Panc1 (cell line): ENCODE results near the gene WDR26.

GRCh38 chr1:223750656-223751090 lies 38.3 kb downstream of the CAPN2 start:
- RRBS, 2 experiments, result no CpG with 5 or more reads among the region's 10 CpGs

DNA sequence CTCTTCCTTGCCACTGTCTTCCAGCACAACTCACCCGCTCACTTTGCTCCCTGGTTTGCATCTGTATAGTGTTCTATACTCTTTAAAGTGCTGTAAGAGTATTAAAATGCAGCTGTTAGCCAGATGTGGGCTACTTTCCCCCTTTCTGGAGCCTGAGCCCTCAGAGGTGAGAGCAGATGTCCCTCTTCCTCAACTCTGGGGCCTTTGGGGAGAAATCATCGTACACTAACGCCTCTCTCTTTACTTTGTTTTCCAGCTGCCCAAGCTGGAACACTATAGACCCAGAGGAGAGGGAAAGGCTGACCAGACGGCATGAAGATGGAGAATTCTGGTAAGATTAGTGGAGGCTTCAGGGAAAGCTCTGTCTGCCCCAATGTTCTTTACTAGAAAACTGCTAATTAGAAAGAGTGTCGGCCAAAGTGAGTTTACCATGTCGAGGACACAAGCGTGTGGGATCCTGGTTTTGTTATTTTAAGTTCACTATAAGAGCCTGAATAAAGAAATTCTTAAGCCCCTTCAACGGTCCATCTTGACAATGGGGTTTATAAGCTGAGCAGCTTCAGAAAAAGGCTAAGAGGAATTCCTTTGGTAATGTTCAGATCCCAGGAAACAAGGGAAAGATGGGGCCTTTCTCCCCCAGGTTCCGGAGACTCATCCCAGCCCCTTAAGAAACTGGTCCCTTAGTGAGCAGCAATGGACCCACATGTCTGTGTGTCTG lies 39.6 kb downstream of the CAPN2 start:
- RRBS, 2 experiments, result no CpG with 5 or more reads among the region's 9 CpGs

DNA sequence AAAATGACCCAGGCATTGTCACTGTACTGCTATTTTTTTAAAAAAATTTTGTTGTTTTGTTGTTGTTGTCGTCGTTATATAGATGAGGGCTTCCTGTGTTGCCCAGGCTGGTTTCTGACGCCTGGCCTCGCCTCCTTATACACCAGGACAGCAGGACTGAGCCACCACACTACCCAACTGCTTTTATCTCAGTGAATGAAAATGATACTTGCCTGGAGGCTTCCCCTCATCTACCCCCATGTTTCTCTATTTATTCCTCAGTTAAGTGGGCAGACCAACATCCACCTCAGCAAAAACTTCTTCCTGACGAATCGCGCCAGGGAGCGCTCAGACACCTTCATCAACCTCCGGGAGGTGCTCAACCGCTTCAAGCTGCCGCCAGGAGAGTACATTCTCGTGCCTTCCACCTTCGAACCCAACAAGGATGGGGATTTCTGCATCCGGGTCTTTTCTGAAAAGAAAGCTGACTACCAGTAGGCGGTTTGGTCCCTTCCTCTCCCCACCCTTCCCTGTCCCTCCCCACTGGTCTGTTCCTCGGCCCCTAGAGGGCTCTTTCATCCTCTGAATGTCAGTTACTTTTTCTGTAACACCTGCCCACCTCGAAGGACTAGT lies 46.8 kb downstream of the CAPN2 start:
- RRBS, 2 experiments, result 96 to 97% methylated on average over 5 of the region's 17 CpGs

DNA sequence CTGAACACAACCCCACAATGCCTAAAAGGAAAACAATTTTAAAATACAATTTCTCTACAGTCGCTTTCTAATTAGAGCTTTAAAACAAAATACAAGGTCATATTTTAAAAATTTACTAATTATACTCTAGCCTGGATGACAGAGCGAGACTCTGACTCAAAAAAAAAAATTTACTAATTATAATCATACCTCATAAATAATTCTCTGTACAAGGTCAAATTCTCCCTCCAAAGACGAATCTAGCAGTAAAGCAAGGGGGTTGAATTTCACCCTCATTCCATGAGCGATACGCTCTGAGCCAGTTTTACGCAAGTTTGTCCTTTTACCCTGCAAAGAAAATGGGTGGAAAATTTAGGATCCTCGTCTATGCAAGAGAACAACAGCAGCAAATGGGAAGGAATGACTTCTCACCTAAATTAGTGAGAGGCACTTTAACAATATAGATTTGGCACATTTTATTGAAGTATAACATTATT lies 52.6 kb downstream of the TP53BP2 start:
- RRBS, 2 experiments, result no CpG with 5 or more reads among the region's 7 CpGs

DNA sequence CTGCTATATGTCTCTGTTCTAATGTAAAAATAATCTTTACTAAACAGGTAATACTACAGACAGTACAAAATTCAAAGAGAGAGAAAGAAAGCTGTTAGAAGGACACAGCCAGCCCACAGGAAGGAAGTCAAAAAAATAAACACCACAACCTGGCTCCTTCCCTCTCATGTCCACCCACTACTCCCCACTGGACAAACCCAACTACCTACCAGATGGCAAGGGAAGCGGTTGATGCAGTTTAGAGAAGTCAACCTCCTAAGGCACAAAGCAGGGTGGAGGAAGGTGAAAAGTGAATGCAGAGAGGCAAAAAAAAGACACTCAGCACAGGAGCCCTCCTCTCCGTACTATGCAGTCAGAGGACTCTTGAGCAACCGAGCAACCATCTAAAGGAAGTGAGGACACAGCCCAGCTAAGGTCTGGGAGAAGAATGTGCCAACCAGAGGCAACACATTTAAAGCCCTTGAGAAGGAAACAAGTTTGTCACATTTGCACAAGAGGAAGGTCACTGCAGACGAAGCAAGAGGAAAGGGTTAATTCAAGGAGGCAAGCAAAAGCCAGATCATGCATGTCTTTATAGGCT lies 20.0 kb downstream of the TP53BP2 start:
- RRBS, 2 experiments, result no CpG with 5 or more reads among the region's 4 CpGs

DNA sequence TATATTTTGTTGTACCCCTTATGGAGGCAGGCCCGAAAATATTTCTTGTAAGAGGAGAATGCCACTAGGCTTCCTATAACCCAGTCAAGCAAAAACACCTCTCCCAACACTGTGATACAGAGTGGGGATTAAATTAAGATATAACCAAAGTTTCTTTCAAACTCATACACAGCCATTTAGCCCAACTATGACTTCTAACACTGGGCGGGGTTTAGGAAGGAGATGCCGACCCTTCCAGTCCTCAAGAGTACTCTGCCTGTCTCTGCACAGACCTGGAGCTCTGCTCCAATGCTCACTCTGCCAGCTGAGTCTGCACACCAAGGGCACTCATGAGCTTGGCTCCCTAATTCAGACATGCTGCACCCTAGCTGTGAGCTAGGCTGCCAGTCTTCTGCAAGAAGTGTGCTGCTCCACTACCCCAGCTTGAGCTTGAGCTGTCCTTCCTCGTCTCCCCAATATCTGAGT lies 13.3 kb downstream of the TP53BP2 start:
- RRBS, 2 experiments, result no CpG with 5 or more reads among the region's 4 CpGs

DNA sequence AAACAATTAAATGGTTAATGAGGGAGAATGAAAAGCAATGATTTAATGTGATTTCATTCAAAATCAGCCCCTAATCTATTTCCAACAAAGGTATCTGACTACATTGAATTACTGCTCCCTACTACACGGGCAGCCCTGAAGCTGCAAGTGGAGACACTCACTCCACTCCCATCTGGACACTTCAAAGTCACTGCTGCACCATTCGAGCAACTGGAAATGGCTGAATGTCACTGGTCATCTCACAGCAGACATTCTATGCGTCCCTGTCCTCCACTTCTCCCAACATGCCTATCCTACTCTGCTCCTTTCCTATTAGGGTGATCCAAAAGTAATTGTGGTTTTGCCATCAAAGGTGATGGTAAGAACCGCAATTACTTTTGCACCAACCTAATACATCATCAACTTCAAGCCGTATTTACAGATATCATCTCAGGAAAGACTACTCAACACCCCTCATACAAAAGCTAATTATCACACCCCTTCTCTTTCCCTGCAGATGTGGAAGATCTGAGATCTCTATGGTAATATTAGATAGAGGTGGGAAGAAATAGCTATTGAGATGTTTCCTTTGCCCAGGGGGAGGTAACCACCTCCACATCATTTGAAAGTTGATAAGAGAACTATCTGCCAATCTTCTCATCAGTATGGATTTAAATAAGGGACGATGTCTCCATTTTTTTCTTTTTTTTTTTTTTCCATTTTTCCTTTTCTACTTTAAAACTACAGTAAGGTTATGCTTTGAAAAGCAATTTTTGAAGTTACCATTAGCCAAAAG lies 7.2 kb downstream of the TP53BP2 start:
- RRBS, 2 experiments, result no CpG with 5 or more reads among the region's 6 CpGs

GRCh38 chr1:223887777-223888684 lies 42.3 kb upstream of the TP53BP2 start:
- RRBS, 2 experiments, result no CpG with 5 or more reads among the region's 13 CpGs

- RRBS, 2 experiments, result no CpG with 5 or more reads among the region's 19 CpGs
Measured at GRCh38 chr1:224015626-224016689, 98.0 kb upstream of the FBXO28 start.

GRCh38 chr1:224063711-224064156 lies 50.2 kb upstream of the FBXO28 start:
- RRBS, 2 experiments, result no CpG with 5 or more reads among the region's 2 CpGs

DNA sequence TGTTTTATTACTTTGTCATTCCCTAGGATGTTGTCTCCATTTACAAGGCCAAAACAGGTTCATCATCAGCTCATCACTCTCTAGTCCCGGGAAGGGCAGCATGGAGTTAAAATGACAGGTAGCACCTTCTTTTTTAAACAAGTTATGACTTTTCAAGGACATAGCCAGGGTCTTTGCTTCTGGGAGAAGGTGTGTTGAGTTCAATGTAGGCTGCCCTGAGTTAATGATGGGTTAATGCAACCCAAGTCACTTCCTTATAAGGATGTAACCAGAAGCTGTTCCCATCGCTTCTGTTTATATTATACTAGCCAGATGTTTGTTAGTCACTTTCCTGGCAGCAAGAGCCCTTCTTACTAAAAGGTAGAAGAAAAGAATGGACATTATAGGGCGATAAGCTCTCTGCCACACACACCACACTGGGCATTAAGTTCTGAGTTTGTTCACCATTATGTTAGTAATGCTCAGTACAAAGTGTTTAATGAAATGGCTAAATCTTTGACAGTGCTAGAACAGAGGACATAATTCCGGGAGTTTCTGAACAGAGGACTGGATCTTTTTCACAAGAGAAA lies 40.8 kb downstream of the DEGS1 start:
- RRBS, 2 experiments, result no CpG with 5 or more reads among the region's 4 CpGs

GRCh38 chr1:224387872-224388592 lies 31.4 kb downstream of the CNIH4 start:
- RRBS, 2 experiments, result no CpG with 5 or more reads among the region's 3 CpGs

DNA sequence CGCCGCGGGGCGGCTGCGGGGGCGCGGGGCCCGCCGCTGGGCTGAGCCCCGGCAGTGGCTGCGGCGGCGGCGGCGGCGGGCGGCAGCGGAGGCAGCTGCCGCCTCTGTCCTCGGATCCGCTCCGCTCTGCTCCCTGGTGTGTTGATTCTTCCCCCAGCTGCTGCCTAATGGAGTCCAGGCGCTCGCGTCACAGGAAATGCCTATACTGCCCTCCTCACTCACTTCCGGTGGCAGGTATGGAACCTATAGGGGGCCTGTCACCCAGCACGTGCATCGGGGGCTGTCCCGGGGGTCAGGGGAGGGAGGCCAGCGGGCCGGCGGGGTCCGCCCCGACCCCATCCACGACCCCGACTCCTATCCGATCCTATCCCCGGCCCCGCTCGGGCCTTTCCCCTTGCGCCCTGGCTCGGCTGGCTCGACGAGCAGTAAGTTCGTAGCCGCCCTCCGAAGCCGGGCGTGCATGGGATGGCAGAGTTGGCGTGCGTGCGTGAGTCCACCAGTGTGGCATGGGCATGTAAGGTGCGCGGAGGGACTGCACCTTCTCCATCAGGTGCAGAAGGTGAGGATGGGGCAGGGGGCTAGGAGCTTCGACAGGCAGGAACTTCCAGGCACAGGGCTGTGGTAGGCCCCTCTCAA lies at the start of gene WDR26:
Gene WDR26 (minus strand): TSS at position 169 of the 636 bp plus-strand sequence.
- RRBS, 2 experiments, result 2 to 5% methylated on average over 30 of the region's 55 CpGs

DNA sequence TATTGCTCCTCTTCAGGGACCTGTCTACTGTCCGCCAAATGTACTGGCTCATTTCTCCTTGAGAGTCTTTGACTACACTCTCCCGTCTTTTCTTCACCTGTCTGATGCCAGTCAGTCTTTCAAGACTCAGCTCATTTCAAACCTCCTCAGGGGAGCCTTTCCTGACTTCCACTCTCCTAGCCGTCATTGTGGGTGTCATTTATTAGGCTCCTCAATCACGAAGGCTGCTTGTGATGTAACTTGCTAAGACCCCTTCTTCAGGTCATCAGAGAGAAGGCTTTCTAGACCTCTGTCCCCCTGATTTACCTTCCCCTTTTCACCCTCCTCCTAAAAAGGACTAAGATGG lies 2.2 kb upstream of the WDR26 start:
- RRBS, 2 experiments, result no CpG with 5 or more reads among the region's 4 CpGs

DNA sequence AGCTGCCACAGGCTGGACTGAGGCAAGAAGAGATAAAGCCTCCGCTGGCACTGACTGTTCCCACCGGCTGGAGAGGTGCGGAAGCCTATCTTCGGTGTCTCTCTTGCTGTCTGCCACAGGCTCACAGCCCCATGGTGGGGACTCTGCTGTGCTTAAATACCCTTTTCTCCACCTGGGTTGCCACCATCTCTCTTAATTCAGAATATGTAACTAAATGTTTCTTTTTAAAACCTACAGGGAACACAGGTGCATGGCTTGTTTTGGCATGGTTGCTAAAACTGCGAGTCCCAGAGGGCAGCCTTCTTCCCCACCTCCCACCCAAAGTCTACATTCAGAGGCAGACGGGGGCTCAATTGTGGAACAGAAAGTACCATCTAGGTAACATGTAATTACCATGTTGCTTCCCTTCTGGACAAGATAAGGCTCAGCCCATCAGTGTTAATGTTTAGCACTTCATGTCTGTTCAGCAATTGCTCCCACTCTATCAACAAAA lies 8.2 kb upstream of the LBR start:
- RRBS, 2 experiments, result no CpG with 5 or more reads among the region's 6 CpGs

GRCh38 chr1:225477891-225478324 lies 50.1 kb upstream of the LBR start:
- RRBS, 2 experiments, result 79% methylated on average over 3 of the region's 9 CpGs; no CpG with 5 or more reads in 1 of the 2 experiments

GRCh38 chr1:225530332-225530885 lies 102.6 kb upstream of the LBR start:
- RRBS, 2 experiments, result no CpG with 5 or more reads among the region's 1 CpG

GRCh38 chr1:225709120-225709625 lies 56.2 kb upstream of the ENAH start:
- RRBS, 2 experiments, result no CpG with 5 or more reads among the region's 5 CpGs

DNA sequence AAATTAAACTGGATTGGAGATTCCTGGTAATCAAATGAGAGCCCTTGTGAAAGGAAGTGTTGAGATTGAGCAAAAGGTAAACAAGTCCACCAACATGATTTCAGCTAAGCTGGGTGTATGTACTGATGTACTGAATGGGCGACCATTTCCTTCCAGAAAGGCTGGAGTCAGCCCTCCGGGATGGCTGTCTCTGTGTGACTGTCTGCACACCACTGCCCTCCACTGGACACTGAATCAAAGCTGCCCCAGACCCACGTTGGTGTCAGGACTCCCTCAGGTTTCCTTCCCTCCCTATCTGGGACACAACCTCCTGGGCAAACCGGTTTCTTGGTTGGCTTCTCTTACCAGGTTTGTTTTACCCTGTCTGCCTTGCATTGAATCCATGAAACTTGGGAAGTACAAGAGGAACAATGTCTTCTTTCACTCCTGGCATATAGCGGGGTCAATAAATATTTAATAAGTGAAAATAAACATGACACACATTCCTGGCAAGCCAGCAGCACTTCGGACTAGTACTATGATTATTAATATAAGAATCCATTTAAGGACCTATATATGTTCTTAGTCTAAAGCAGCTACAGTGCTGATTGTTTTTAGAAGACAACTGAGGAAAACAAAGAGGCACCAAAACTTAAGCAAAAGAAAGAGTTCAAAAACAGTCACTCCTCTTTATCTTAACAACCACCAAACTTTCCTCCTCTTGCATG lies 5.2 kb upstream of the SRP9 start:
- RRBS, 2 experiments, result no CpG with 5 or more reads among the region's 6 CpGs

- RRBS, 2 experiments, result no CpG with 5 or more reads among the region's 10 CpGs
Measured at GRCh38 chr1:225811602-225812563, 2.0 kb downstream of the EPHX1 start.